Keratinocyte (primary cell): ENCODE measurements around the genes KRTCAP2 and RIT1.

DNA sequence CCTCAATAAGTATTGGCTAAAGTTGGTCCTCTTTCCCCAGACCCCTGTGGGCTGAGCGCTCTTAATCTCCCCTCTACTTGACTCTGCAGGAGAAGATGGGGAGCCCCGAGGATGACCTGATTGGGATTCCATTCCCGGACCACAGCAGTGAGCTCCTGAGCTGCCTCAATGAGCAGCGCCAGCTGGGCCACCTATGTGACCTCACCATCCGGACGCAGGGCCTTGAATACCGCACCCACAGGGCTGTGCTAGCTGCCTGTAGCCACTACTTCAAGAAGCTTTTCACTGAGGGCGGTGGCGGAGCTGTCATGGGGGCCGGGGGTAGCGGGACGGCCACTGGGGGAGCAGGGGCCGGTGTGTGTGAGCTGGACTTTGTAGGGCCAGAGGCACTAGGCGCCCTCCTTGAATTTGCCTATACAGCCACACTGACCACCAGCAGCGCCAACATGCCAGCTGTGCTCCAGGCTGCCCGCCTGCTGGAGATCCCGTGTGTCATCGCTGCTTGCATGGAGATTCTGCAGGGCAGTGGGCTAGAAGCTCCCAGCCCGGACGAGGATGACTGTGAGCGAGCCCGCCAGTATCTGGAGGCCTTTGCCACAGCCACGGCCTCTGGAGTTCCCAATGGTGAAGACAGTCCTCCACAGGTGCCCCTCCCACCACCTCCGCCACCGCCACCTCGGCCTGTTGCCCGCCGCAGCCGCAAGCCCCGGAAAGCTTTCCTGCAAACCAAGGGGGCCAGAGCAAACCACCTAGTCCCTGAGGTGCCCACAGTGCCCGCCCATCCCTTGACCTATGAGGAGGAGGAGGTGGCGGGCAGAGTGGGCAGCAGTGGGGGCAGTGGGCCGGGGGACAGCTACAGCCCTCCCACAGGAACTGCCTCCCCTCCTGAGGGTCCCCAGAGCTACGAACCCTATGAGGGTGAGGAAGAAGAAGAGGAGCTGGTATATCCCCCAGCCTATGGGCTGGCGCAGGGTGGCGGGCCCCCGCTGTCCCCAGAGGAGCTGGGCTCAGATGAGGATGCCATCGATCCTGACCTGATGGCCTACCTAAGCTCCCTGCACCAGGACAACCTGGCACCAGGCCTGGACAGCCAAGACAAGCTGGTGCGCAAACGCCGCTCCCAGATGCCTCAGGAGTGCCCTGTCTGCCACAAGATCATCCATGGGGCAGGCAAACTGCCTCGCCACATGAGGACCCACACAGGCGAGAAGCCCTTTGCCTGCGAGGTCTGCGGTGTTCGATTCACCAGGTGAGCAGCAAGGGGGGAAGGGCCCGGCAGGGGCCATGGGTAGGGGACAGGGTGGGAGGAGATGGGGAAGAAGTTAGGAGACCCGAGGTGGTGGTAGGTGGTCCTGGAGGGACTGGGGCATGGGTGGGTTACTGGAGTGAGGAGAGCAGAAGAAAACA, 12.5 kb downstream of the ZBTB7B start:
CAGE:
- cytosol, long polyA minus RNA: no peak
- cytosol, long polyA plus RNA: no peak
- long polyA plus RNA: no peak
- nucleus, long polyA minus RNA: no peak
- nucleus, long polyA plus RNA: no peak

GRCh38 chr1:155018744-155019340, 14.7 kb downstream of the DCST2 start:
CAGE:
- cytosol, long polyA minus RNA: no peak
- cytosol, long polyA plus RNA: no peak
- long polyA plus RNA: no peak
- nucleus, long polyA minus RNA: no peak
- nucleus, long polyA plus RNA: no peak

DNA sequence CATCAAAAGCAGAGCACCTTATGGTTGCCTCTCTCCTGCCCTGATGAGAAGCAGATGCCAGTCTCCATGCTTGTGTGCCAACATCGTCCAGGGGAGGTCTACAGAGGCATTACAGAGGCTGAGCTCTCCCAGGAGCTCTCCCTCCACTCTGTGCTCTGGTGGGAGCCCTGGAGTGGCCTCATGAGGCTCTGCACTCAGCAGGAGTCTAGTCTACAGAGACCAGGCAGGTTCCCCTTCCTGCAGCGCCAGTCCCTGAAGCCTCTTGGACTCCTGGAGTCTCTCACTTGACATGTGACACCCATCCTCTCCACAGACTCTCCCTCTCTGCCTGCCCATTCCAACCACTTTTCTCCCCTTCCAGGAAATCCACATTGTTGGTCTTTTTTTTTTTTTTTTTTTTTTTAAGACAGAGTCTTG, 3.4 kb downstream of the DCST1 start:
CAGE:
- cytosol, long polyA minus RNA: no peak
- cytosol, long polyA plus RNA: no peak
- long polyA plus RNA: no peak
- nucleus, long polyA minus RNA: no peak
- nucleus, long polyA plus RNA: no peak

GRCh38 chr1:155037798-155038302, 4.2 kb downstream of the DCST1 start:
CAGE:
- cytosol, long polyA minus RNA: no peak
- cytosol, long polyA plus RNA: no peak
- long polyA plus RNA: no peak
- nucleus, long polyA minus RNA: no peak
- nucleus, long polyA plus RNA: no peak

DNA sequence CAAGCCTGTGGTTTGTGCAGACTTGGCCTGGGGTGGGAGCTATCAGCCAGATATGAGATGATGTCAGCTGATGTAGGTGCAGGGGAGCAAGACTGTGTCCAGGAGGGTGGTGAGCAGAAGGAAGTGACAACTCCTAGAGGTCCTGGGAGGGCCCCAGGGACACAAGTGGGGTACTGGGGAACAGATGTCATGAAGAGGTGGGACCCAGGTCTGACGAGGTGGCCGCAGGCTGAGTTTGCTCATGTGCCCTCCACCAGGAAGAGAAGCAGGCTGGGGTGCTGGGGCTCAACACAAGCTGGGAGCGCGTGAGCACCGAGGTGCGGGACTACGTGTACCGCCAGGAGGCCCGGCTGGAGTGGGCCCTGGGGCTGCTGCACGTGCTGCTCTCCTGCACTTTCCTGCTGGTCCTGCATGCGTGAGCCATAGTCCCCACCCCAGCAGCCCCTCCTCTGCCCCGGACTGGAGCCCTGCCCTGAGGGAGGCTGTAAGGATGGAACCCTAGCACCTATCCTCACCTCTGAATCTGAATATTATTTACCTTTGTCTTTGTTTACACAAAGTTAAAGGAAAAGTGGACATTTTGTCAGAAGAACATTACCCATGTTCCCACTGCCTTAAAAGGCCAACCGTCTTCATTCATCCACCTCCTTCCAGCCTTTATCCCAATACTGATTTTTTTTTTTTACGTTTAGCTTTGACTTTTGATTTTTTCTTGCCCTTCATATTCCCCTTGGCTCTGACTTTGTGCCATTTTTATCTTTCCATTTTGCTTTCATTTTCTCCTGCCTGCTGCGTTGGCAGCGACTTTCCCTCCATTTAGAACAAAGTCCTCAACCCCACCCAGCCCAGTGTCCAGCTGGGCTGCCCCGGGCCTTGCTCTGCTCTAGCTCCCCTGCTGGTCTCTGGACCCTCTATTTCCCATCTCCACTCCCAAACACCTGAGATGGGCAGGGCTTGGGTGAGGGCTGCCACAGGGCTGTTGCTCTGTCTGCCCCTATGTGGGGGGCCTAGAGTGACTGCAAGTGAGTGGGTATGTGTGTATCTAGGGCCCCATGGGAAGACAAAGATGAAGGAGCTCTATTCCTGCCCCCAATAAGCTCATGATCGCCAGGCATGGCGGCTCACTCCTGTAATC, 7.7 kb upstream of the ADAM15 start:
CAGE:
- cytosol, long polyA minus RNA: no peak
- cytosol, long polyA plus RNA: no peak
- long polyA plus RNA: no peak
- nucleus, long polyA minus RNA: no peak
- nucleus, long polyA plus RNA: no peak

CAGE:
- cytosol, long polyA minus RNA: no peak
- cytosol, long polyA plus RNA: no peak
- long polyA plus RNA: no peak
- nucleus, long polyA minus RNA: no peak
- nucleus, long polyA plus RNA: no peak
Measured at GRCh38 chr1:155070651-155071600, 7.4 kb downstream of the EFNA4 start.

DNA sequence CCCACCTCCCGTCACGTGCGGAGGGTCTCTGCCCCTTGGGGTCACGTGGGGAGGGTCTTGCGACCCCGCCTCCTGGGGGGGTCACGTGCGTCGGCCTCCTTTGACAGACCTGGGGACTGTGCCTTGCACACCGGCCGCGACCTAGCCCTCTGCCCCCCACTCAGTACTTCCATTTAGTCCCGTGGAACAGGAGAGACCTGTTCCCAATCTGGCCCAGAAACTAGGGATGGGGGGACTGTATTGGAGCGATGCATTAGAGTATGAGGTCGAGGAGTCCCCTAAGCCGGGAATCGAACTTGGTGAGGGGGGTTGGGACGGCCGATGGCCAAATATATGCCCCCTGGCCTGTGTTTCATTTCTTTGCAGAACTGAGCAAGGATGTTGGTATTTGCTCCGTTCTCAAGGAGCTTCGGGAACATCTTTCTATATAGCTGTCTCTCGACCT, 2.4 kb downstream of the EFNA3 start:
CAGE:
- cytosol, long polyA minus RNA: no peak
- cytosol, long polyA plus RNA: no peak
- long polyA plus RNA: no peak
- nucleus, long polyA minus RNA: no peak
- nucleus, long polyA plus RNA: no peak

DNA sequence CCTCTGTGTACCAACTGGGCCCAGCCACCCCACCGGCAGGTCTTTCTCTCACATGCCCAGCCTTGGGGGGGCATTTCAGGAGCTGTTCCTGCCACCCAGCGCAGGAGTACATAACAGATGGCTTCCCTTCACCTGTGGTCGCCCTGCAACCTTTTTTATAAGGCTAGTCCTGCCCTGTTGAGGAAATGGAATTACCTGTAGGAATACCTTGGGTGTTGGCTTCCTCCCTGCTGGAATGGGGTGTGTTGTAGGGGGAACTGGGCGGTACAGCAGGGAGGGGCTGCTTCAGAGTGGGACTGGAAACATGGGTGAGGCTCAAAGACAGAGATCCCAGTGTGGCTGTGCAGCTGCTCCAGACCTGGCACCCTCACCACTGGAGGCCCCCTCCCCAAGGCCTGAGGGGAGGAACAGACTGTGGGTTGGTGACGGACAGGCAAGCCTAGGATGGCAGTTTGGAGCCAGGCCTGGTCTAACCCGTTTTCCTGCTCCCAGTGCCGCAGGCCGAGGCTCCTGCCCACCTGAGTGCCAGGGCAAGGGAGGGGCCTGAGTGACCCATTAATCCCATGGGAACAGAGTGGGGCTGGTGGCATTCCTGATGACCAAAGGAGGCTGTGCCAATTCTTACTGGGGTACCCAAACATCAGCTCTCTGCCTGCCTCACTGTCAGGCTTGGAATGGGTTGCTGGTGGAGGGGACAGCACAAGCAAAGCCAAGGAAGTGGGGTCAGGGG, 4.5 kb downstream of the EFNA3 start:
CAGE:
- cytosol, long polyA minus RNA: no peak
- cytosol, long polyA plus RNA: no peak
- long polyA plus RNA: no peak
- nucleus, long polyA minus RNA: no peak
- nucleus, long polyA plus RNA: no peak

GRCh38 chr1:155107300-155108298, 20.1 kb upstream of the EFNA1 start:
CAGE:
- cytosol, long polyA minus RNA: no peak
- cytosol, long polyA plus RNA: no peak
- long polyA plus RNA: no peak
- nucleus, long polyA minus RNA: no peak
- nucleus, long polyA plus RNA: no peak

GRCh38 chr1:155172320-155173573, at the start of gene KRTCAP2:
TSS of gene KRTCAP2 (minus strand) at chr1:155173304.
CAGE:
- cytosol, long polyA minus RNA: start-site peak on the minus strand at chr1:155172595-155172626, 59 reads; start-site peak on the minus strand at chr1:155173247-155173307, 559 reads
- cytosol, long polyA plus RNA: start-site peak on the minus strand at chr1:155173197-155173307, 3,166 and 307 reads in 2 replicates
- long polyA plus RNA: start-site peak on the minus strand at chr1:155173177-155173307, 4,290 and 2,940 reads in 2 replicates
- nucleus, long polyA minus RNA: start-site peak on the minus strand at chr1:155173256-155173317, 215 reads
- nucleus, long polyA plus RNA: start-site peak on the minus strand at chr1:155173169-155173302, 1,407 and 1,492 reads in 2 replicates

CAGE:
- cytosol, long polyA minus RNA: no peak
- cytosol, long polyA plus RNA: no peak
- long polyA plus RNA: no peak
- nucleus, long polyA minus RNA: no peak
- nucleus, long polyA plus RNA: no peak
Measured at GRCh38 chr1:155183448-155183823, 9.8 kb downstream of the TRIM46 start.

CAGE:
- cytosol, long polyA minus RNA: no peak
- cytosol, long polyA plus RNA: no peak
- long polyA plus RNA: no peak
- nucleus, long polyA minus RNA: no peak
- nucleus, long polyA plus RNA: no peak
Measured at GRCh38 chr1:155262864-155263893, 1.0 kb upstream of the SCAMP3 start.

GRCh38 chr1:155341854-155342355, 21.2 kb downstream of the RUSC1 start:
CAGE:
- cytosol, long polyA minus RNA: no peak
- cytosol, long polyA plus RNA: no peak
- long polyA plus RNA: no peak
- nucleus, long polyA minus RNA: no peak
- nucleus, long polyA plus RNA: no peak

GRCh38 chr1:155463978-155464642, 98.5 kb downstream of the ASH1L start:
CAGE:
- cytosol, long polyA minus RNA: no peak
- cytosol, long polyA plus RNA: no peak
- long polyA plus RNA: no peak
- nucleus, long polyA minus RNA: no peak
- nucleus, long polyA plus RNA: no peak

DNA sequence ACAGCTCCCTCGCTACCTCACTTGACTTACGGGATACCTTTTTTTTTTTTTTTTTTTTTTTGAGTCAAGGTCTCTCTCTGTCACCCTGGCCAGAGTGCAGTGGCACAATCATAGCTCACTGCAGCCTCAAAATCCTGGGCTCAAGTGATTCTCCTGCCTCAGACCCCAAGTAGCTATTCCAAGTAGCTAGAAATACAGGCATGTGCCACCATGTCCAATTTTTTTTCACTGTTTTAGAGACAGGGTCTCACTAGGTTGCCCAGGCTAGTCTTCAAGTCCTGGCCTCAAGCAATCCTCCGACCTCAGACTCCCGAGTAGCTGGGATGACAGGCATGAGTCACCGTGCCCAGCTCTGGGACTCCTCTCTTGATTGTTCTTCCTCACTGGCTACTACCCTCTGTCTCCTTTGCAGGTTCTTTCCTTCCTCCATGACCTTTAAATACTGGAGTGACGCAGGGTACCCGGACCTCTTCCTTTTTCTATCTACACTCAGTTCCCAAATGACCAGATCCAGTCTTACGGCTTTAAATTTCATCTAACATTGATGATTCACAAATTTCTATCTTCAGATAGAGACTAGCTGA, 35.0 kb downstream of the ASH1L start:
CAGE:
- cytosol, long polyA minus RNA: no peak
- cytosol, long polyA plus RNA: no peak
- long polyA plus RNA: no peak
- nucleus, long polyA minus RNA: no peak
- nucleus, long polyA plus RNA: no peak

CAGE:
- cytosol, long polyA minus RNA: no peak
- cytosol, long polyA plus RNA: no peak
- long polyA plus RNA: no peak
- nucleus, long polyA minus RNA: no peak
- nucleus, long polyA plus RNA: no peak
Measured at GRCh38 chr1:155679384-155679845, 9.2 kb downstream of the YY1AP1 start.

GRCh38 chr1:155745057-155746007, 56.4 kb downstream of the DAP3 start:
CAGE:
- cytosol, long polyA minus RNA: no peak
- cytosol, long polyA plus RNA: no peak
- long polyA plus RNA: no peak
- nucleus, long polyA minus RNA: no peak
- nucleus, long polyA plus RNA: no peak

GRCh38 chr1:155893566-155894163, 17.5 kb downstream of the RIT1 start:
CAGE:
- cytosol, long polyA minus RNA: no peak
- cytosol, long polyA plus RNA: no peak
- long polyA plus RNA: no peak
- nucleus, long polyA minus RNA: no peak
- nucleus, long polyA plus RNA: no peak

CAGE:
- cytosol, long polyA minus RNA: start-site peak on the minus strand at chr1:155911321-155911390, 296 reads
- cytosol, long polyA plus RNA: start-site peak on the minus strand at chr1:155911321-155911404, 422 and 539 reads in 2 replicates
- long polyA plus RNA: start-site peak on the minus strand at chr1:155911286-155911376, 618 and 1,139 reads in 2 replicates
- nucleus, long polyA minus RNA: start-site peak on the minus strand at chr1:155911348-155911354, 337 reads
- nucleus, long polyA plus RNA: start-site peak on the minus strand at chr1:155911272-155911368, 577 and 889 reads in 2 replicates
Measured at GRCh38 chr1:155910587-155911767, at the start of gene RIT1. TSS of gene RIT1 (minus strand) at chr1:155911349.

CAGE:
- cytosol, long polyA minus RNA: no peak
- cytosol, long polyA plus RNA: no peak
- long polyA plus RNA: no peak
- nucleus, long polyA minus RNA: no peak
- nucleus, long polyA plus RNA: no peak
Measured at GRCh38 chr1:155934878-155935533, 793 bp upstream of the KHDC4 start.